OVCAR3 (cell line): ENCODE results near the gene TUBGCP5.

- RRBS: no CpG with 5 or more reads among the region's 47 CpGs
Observed at GRCh38 chr15:21324950-21325510, 115.3 kb downstream of the POTEB3 start.

DNA sequence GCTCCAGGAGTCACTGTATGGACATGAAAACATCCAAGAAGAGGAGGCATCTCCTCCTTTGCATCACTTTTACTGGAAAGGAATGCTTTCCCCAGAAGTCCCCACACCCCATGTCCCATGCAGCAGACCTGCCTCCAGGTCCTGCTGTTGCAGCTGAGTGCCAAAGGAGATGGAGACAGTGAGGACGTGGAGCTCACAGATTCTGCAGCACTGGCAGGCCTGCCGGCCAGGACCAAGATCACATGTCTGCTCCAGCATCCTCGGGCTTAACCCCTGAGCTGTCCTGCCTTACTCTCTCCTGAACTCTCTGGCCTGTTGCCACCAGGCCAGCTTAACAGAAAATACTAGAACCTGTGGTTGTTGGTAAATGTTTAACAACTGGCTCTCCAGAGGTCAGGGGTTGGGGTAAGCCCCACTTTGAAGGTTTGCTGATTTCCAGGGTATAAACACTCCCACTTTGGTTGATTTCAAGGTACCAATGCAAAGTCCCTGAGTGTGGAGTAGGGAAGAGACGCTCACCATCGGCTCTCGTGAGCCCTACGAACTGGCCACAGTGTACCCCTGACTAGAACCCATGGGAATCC, 133.8 kb downstream of the OR4N4 start:
- RRBS: no CpG with 5 or more reads among the region's 7 CpGs

GRCh38 chr15:22262345-22263098, 168.2 kb downstream of the OR4N4 start:
- RRBS: no CpG with 5 or more reads among the region's 20 CpGs

- RRBS: no CpG with 5 or more reads among the region's 5 CpGs
Observed at GRCh38 chr15:22589453-22589998, 130.8 kb downstream of the GOLGA6L22 start.

GRCh38 chr15:22895274-22896189, 57.1 kb downstream of the NIPA2 start:
- RRBS: no CpG with 5 or more reads among the region's 16 CpGs

DNA sequence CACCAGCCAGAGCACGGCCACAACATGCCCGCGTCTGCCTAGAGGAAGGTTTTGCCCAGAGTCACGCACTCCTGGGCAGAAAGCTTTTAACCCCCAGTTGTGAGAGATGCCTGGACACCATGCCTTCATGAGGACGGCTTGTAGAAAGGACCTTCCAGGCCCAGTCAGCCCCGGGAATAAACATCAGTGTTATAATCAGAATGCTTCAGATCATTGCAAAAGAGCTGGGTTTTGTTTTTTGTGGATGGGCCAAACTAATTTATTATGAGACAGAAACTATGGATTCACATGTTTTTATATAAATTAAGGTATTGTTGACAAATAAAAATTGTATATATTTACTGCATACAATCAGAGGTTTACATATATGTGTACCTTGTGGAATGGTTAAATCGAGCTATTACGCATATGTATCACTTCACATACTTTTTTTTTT, 16.4 kb downstream of the CYFIP1 start:
- RRBS: no CpG with 5 or more reads among the region's 8 CpGs

DNA sequence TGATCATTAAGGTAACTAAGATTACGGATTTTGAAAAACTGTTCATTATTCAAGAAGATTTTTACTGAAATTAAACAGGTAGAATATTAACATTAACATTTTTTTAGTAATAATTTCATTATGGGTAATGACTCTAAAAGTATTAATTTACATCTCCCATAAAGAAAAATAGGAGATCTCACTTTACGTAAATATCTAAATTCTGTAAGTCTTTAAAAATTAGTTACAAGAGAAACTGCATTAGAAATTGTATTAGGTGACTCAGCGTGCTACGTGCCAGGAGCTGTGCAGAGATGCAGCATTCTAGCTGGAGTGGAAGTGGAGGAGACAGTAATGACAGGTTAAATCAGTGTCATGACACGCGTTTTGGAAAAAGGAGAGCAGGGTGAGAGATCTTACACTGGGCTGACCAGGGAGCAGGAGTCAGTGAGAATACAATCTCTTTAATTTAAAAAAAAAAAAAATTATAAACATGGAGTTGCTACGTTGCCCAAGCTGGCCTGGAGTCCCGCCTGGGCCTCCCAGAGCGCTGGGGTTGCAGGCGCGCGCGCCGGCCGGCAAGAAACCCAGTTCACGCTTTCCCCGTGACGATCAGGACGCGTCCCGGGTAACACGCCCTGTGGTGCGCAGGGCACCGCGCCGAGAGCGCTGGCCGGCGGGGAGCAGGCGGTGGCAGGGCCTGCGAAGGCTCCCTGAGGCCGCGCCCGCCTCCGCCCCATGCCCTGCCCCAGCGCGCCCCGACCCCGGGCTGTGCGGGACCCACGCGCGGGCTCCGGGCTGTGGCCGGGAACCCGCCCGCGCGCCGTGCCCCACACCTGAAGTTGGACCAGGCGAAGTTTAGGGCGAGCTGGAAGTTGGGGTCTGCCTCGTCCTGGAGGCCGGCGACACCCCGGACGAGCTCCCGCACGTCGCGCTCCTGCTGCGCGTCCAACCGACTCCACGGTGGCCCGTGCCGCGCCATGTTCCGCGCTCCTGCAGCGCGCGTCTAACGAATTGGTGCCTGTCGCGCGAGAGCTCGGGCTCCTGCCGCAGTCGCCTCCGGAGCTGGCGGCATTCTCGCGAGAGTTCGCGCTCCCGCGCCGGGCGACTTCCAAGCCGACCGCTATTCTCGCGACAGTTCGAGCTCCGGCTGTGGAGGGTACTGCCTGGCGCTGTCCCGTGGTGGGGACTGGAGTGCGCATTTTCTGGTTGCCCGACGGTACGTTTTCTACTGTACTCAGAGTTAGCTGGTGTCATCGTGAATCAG, at the start of gene TUBGCP5:
TUBGCP5 (minus strand) TSS at position 987 of the 1,246 bp plus-strand sequence.
- RRBS: no CpG with 5 or more reads among the region's 103 CpGs

DNA sequence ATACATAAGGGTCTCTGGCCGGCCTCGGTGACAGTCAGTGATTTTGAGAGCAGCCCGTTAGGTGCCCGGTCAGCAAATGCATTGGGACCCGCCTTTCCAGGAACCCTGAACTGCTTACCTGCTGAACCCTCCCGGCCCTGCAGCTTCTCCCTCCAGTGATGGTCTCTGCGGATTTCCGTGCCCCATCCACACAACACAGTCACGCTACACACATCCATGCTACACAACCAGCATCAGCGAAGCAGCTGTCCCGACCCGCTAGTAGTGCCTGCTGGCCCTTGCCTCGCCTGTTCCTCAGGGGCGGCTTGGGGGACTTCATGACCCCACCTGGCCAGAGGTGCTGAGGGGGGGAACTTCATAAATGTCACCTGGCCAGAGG, 449 bp upstream of the TUBGCP5 start:
- RRBS: no CpG with 5 or more reads among the region's 14 CpGs

DNA sequence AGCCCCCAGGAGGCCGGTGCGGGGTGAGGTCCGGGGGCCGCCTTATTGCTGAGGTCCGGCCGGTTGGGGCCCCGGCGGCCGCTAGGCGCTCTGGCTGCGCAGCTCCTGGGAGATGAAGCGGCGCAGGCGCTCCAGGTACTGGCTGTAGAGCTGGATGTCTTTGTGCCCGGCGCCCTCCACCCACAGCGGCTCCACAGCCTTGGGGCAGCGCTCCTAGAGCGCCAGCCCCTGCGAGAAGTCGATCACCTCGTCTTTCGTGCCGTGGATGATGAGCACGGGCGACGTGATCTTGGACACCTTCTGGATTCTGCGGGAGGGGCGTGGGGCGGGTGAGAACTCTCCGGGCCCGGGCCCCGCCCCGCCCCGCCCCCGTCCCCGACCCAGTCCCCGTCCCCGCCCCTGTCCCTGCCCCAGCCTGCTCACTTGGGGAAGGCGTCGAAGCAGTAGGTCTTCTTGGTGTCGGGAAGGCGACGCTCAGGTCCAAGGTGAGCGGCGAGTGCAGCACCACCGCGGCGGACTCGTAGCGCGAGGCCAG, 89.2 kb upstream of the GOLGA6L1 start:
- RRBS: no CpG with 5 or more reads among the region's 52 CpGs

GRCh38 chr15:23564828-23565248, 636 bp upstream of the MKRN3 start:
- RRBS: no CpG with 5 or more reads among the region's 10 CpGs

DNA sequence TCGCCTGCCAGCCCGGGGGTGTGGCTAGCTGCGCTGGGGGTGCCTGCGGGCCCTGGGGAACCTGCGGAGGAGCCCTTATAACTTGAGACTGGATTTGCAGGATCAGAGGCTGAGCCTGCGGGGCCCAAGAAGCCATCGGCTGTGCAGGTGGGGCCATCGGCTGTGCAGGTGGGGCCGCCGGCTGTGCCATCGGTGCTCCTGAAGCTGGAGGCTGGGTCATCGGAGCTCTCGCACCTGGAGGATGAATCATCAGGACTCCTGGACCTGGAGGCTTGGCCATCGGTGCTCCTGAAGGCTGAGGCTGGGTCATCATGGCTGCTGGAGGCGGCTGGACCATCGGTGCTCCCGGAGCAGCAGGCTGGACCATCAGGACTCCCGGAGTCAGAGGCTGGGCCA, 1.0 kb downstream of the MAGEL2 start:
- RRBS: no CpG with 5 or more reads among the region's 18 CpGs

GRCh38 chr15:24989098-24990025, 34.6 kb downstream of the SNRPN start:
- RRBS: no CpG with 5 or more reads among the region's 5 CpGs

- RRBS: no CpG with 5 or more reads among the region's 3 CpGs
Observed at GRCh38 chr15:25415705-25416177, 23.1 kb downstream of the UBE3A start.

DNA sequence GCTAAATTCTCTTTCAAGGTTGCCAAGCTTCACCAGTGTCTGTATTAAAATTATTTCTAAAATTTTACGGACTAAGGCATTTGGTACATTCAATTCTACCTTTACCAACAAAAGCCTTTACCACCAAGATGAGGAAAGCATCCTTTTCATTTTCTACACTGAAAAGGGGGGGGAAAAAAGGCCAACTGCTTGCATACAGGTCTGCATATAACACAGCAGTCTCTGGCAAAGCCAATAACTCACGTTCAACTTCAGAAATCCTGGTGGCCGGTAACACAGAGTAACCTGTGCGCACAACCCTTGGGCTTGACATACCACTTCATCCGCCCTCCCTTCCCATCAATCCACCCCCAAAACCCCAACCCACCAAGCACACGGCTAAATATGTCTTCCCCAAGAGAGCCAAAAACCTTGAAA, 1.1 kb downstream of the UBE3A start:
- RRBS: no CpG with 5 or more reads among the region's 6 CpGs

GRCh38 chr15:25568947-25569173, 130.0 kb upstream of the UBE3A start:
- RRBS: no CpG with 5 or more reads among the region's 3 CpGs

DNA sequence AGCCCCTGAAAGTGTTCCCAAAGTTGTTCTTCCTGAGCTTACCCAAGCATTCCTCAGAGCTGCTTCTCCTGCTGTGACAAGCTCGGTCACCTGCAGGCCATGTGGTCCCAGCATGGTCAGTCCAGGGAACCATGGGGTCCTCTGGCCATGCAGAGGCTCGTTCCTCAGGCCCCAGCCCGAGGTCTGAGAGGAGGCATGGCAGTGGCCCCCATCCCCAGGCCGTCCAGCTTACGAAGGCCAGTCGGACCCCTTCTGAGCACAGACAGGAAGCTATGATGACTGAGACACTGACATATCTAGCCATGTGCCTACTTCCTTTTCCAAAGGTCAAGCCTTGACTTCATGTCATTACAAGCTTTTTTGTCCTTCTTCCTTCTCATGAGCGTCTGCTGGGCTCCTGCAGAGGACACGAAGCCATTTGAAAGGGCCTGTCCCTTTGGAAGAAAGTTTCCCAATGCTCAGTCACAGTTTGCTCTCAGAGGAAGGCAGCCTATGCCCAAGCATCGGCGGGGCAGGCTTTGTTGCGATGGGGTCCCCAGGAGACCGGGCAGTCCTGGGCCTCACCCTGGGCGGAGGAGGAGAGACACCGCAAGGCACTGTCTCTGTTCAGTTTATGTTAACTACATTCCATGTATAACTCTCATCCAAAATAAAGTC, 79.3 kb downstream of the ATP10A start:
- RRBS: no CpG with 5 or more reads among the region's 14 CpGs

- RRBS: no CpG with 5 or more reads among the region's 18 CpGs
Observed at GRCh38 chr15:25784926-25785935, 77.9 kb downstream of the ATP10A start.

- RRBS: 33% methylated on average over 1 of the region's 6 CpGs
Observed at GRCh38 chr15:25900897-25901478, 37.9 kb upstream of the ATP10A start.

GRCh38 chr15:26772492-26772953, 343 bp downstream of the GABRB3 start:
- RRBS: 38% methylated on average over 20 of the region's 55 CpGs